Kidney epithelial cell (primary cell): ENCODE measurements around the gene MAP3K14.

GRCh38 chr17:44223479-44224113 lies 4.1 kb upstream of the UBTF start:
- RAMPAGE, long total RNA, result no peak
- RRBS, result no CpG with 5 or more reads among the region's 8 CpGs

DNA sequence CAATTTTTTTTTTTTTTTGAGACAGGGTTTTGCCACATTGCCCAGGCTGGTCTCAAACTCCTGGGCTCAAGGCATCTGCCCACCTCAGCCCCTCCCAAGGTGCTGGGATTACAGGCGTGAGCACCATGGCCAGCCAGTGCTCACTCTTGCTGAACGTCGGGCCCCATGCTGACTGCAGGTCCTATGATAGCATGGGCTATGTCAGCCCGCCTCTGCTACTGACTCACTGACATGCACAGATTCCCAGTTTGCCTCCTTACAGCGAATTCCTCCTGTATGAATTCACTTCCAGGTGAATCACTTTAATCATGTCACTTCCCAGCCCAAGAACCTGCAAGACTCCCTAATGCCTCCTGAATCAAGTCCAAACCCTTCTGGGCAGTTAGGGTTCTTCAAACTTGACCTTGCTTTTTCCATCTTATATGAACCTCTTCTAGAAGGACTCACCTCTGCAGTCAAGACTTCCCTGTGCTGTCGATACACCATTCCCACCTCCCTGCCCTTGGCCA lies 16.1 kb upstream of the UBTF start:
- RAMPAGE, long total RNA, result no peak
- RRBS, result no CpG with 5 or more reads among the region's 6 CpGs

- RAMPAGE, long total RNA, result no peak
- RRBS, result 94% methylated on average over 5 of the region's 30 CpGs
Observed at GRCh38 chr17:44319486-44320485, 4.8 kb downstream of the SLC25A39 start.

DNA sequence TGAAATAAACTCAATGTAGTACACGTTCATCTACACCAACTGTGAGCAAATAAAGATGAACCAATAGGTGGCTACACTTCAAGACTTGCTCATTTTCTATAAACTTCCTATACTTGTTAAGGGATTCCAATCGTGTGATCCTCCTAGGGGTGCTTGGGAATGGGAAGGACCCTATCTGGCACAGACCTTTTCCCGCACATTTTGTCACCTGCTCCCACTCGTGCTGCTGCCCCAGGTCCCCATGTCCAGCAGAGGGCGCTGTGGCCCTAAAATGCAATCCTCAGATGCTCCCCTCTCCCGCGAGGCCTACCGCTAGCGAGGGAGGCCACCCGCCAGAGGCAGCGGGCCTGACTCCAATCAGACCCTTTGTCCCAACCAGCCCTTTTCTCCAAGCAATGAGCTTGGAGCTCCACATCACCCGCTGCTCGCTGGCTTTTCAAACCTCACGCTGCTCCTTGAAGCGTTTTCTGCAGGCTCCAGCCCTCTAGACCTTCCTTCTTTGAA lies 23.8 kb upstream of the FZD2 start:
- RAMPAGE, long total RNA, result no peak
- RRBS, result no CpG with 5 or more reads among the region's 15 CpGs

GRCh38 chr17:44793895-44794739 lies 35.3 kb downstream of the ADAM11 start:
- RAMPAGE, long total RNA, result no peak
- RRBS, result no CpG with 5 or more reads among the region's 15 CpGs

GRCh38 chr17:45114755-45115305 lies 17.5 kb downstream of the PLCD3 start:
- RAMPAGE, long total RNA, result no peak
- RRBS, result no CpG with 5 or more reads among the region's 17 CpGs

DNA sequence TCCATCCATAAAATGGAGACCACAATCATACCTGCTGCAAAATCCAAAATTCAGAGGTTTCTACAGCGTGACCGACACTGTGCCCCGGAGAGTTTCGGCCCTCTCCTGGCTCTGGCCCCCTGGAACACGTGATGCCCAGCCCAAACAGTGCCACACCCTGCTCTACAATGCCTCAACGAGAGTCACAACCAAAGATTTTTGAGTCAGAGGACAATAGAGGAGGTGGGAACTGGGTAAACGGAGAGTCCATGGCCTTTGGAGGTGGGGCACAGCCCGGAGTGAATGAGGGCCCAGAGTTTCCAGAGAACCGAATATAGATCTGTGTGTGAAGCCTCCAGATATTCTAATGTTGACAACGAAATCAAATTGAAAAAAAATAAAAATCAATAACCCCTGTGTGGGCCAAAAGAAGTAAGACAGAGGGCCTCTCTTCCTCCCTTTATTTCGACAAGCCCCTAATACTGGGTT lies 9.6 kb downstream of the PLCD3 start:
- RAMPAGE, long total RNA, result no peak
- RRBS, result no CpG with 5 or more reads among the region's 11 CpGs

DNA sequence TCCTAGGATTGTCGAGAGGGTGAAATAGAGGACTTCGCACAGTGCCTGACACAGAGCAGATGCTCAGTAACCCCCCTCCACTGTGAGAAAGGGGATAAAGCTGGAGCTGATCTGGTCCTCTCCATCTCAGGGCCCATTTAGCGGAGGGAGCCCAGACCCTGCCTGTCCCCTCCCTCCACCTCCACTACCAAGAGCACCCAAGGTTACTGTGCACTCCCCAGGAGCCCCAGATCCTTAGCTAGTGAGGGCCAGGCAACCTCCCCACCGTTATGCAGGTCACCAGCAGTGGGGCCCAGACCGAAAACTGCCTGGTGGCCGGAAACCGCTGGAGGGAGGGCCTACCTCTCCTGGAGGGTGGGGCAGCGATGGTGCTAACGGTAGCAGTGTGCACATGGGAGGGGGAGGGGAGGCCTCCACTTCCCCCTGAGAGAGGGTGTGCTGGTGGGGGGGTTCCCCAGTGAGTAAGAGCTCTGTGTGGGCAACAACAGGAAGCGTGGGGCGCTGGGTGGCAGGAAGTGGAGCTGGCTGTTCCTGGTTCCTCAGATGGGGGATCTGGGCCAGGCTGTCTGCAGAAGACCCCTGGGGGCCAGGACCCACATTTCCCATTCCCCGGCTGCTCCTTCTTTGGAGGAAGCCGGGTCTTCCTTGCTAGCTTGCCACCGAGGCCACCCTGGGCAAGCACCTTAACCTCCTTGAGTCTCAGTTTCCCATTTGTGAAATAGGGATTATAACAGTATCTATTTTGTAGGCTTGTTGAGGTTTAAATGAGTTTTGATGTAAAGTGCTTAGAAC lies 4.4 kb downstream of the FMNL1 start:
- RAMPAGE, long total RNA, result no peak
- RRBS, result no CpG with 5 or more reads among the region's 14 CpGs

GRCh38 chr17:45226867-45227717 lies 5.4 kb downstream of the FMNL1 start:
- RAMPAGE, long total RNA, result no peak
- RRBS, result no CpG with 5 or more reads among the region's 6 CpGs

DNA sequence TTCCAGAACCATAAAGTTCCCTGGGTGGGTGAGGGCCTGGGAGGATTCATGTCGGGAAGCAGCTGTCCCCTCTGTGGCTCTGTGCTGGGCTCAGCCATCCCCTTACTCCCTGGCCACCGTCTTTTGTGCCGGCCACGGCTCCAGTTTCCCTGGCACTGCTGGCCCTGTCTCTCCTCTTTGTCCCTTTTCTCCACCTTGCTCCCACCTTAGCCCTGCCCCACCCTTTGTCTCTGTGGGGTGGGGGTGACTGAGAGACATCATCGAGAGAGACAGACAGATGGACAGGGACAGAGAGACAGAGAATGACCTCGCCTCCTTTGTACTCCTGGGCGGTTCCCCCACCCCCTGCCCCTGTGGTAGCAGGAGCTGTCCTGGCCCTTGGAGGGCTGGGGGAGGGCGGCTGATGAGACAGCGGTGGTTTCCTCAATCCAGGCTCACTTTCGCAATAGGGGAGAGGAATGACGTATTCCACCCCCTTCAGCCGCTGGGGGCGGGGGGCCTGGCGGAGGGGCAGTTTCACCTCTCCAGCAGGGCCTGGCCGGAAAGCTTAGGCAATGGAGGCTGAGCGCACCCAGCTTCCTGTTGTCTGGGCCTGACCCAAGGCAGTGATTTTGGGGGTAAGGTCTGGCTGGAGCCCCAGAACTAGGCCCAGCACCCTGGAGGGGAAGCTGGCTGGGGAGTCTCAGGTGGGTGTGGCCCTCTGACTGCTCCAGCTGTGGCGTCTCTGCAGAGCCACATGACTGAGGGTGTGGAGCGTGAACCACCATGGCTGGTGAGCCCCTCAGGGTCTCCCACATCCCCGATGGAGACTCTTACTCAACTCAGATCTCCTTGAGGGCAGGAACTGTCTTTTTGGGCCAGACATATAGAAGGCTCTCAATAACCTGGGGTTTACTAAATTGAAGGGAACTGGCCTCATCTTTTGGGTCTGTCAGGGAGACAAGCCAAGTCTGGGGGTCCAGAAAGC lies 7.3 kb downstream of the FMNL1 start:
- RAMPAGE, long total RNA, result no peak
- RRBS, result no CpG with 5 or more reads among the region's 19 CpGs

DNA sequence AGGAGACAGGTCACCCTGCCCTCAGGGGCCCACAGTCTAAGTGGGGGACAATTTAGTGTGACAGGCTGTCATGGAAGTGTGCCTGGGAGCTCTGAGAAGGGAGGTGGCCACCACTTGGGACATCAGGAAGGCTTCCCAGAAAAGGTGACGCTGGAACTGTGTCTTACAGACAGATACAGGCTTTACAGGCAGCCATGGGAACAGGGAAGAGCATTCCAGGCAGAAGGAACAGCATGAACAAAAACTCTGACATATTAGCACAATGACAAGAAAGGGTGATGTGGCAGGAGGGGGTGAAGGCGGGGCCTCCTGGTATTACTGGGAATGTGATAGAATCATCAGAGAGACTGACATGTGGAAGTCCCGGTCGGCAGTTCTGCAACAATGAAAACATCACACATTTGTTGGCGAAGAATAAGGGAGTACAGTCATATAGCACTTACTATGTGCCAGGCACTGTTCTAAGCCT lies 13.5 kb downstream of the FMNL1 start:
- RAMPAGE, long total RNA, result no peak
- RRBS, result no CpG with 5 or more reads among the region's 5 CpGs

GRCh38 chr17:45236846-45237868 lies 15.5 kb downstream of the FMNL1 start:
- RAMPAGE, long total RNA, result no peak
- RRBS, result no CpG with 5 or more reads among the region's 18 CpGs

GRCh38 chr17:45242321-45242787 lies 19.5 kb downstream of the SPATA32 start:
- RAMPAGE, long total RNA, result no peak
- RRBS, result 60% methylated on average over 2 of the region's 5 CpGs

DNA sequence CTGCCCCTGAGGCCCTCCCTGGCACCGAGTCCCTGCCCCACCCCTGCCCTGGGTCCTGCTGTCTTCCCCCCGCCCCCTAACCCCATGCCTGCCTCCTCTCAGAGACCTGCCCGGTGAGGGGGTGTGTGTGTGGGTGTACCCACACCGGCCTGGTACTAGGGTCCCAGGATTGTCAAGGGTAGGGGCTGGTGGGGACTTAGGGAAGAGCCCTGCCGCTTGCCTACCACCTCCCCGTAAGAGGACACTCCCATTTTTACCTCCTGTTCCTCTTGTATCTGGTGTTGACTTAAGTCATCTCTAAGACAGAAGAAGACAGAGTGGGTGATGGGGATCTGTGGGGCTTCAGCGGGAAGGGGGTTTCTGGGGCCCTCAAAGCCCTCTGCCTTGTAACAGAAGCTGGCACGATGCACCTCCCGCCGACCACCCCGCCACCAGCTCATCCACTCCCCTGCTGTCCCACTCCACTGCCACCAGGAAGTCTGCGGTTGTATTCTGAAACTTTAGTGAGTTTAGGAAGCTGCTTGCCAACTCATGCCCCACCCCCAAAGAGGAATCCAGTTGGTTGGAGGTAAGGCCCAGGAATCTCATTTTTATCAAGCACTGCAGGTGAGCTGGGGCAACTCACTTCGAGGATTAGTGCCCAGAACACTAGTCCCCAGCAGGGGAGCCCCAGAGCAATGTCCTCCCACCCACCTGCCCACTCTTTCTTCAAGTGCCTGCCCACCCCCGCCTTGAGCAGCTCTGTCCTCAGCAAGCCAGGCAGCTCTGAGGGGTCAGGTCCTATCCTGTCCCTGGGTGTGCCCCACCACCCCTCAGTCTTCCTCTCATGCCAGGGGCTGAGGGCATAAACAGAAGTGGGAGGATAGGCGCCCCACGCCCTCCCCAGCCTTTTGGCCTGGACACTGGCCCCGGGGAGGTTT lies 5.5 kb downstream of the SPATA32 start:
- RAMPAGE, long total RNA, result no peak
- RRBS, result no CpG with 5 or more reads among the region's 17 CpGs

DNA sequence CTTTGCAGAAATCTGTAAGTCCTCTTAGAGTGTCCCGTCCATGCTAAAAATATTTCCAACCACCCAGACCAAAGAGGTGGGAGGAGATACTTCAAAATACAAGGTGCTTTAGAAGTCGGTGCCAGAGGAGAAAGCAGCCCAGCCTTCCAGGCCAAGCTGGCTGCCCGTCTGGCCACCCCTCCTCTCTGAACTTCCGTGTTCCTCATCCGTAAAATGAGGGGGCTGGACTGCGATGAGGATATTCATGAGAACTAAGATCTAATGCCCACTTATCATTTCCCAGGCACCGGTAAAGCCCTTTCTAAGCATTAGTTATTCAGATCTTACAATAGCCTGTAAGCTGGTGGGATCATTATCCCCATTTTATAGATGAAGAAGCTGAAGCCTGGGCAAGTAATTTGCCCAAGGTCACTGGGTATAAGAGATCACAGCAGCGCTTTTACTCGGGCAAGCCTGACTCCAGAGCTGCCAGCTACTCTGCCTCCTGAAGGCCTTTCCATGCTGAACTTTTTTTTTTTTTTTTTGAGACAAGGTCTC lies 16.3 kb upstream of the SPATA32 start:
- RAMPAGE, long total RNA, result no peak
- RRBS, result no CpG with 5 or more reads among the region's 9 CpGs

GRCh38 chr17:45288756-45288976 lies 26.8 kb upstream of the SPATA32 start:
- RAMPAGE, long total RNA, result no peak
- RRBS, result no CpG with 5 or more reads among the region's 9 CpGs

GRCh38 chr17:45293267-45294489 lies 23.1 kb downstream of the MAP3K14 start:
- RAMPAGE, long total RNA, result no peak
- RRBS, result no CpG with 5 or more reads among the region's 13 CpGs

- RAMPAGE, long total RNA, result no peak
- RRBS, result no CpG with 5 or more reads among the region's 9 CpGs
Observed at GRCh38 chr17:45314720-45315455, 1.9 kb downstream of the MAP3K14 start.

GRCh38 chr17:45316117-45317146 lies at the start of gene MAP3K14:
MAP3K14 (minus strand) TSS chr17:45317020.
- RAMPAGE, long total RNA, result start-site peak on the minus strand at chr17:45317010-45317075, 22 and 24 reads in 2 replicates
- RRBS, result 1% methylated on average over 31 of the region's 97 CpGs

- RAMPAGE, long total RNA, result no peak
- RRBS, result 10% methylated on average over 5 of the region's 47 CpGs
Observed at GRCh38 chr17:45394356-45395695, 37.8 kb downstream of the ARHGAP27 start.